Calu3 (cell line): ENCODE measurements around the gene ARL6IP5.

DNA sequence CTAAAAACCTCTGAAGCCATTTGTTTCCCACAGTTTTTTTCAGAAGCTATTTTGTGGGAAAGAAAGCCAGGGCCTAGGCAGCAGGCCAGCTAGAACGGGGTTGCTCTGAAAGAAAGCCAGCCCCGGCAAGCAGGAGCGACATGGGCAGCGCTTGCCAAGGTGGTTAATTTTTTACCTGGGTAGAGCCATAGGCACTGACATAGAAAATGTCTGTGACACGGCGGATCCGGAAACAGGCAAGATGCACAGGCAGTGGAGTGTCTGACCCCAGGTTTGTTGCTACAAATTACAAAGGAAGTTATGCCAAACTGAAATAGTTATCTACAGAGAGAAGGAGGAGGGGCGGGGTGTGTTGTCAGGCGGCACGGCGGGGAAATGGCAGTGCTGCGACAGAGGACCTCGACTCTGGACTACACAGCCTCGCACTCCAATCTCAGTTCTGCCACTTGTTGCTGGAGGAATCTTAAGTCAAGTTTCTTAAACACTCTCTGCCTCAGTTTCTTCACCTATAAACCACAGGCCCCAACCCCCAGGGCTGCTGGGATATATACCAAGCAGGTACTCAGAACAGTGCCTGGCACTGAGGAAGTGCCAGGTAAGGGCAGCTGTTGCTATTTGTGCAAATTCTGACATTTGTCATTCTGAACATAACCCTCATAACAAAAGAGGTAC is 84.3 kb downstream of the MAGI1 start:
- PRO-cap: bidirectional peak, plus-strand start at position 381 of the sequence, minus-strand start at position 102 of the sequence

DNA sequence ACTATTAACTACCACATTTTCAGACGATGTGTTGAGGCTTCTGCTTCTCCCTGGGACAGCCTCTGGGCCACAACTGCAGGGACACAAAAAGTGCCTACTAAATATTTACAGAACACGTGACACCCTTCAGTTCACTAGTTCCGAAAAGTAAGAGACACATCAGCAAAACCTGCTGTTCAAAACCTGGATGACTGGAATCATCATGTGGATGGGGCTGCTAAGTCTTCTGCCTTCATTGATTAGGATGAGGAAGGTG is 52.1 kb downstream of the LRIG1 start:
- PRO-cap: no peak

GRCh38 chr3:66461930-66462815 is 38.6 kb downstream of the LRIG1 start:
- PRO-cap: no peak

DNA sequence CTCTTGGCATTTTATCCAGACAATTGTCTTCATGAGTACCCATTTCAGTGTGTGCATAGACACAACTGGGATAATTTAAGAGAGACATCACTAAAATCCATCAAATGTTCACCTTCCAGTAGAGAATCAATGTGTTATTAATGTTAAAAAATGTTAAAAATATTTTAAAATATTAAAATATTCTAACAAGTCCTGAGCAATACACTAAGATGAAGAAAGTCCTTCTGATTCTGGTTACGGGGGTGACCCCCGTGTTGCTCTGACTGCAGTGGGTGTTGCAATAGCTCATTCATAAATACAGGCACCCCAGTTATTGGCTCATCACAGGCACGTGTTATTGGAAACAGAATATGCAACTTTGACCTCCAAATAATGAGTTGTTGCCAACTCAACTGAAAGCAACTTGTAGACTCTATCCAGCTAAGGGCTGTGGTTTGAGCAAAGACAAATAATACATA is 87.3 kb upstream of the LRIG1 start:
- PRO-cap: no peak

DNA sequence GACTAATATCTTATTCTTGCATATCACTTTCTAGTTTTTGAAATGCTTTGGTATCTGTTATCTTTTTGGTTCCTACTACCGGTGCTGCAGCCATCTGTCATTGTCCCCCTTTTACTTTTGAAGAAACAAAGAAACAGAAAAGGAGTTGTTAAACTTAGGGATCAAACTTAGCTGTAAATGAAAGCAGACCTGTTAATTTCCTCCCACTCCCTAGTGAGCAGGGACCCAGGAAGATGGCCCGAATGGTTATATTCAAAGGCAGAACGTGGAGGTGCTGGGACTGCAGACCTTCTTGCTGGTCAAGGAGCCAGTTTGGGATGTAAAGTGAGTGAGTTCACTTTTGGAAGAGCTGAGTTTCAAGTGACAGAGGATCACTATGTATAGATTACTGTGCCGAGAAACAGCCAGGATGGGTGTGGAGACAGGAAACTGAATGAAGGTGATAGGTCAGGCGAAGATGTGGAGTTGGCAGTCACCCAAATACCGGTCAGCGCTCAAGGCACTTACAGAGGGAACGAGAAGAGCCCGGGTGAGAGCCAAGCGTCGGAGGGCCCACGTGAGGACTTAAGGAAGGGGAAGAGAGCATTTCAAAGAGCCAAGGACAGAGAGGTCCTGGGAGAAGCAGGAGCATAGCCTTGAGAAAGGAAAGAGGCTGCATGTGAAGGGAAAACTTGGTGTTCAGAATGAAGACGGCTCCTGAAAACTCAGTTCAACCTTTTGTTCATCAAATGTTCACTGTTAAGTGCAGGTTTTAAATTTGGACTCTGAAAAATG is 20.2 kb downstream of the KBTBD8 start:
- PRO-cap: no peak

- PRO-cap: no peak
These were observed 178.3 kb downstream of the SUCLG2 start for GRCh38 chr3:67475964-67476658.

DNA sequence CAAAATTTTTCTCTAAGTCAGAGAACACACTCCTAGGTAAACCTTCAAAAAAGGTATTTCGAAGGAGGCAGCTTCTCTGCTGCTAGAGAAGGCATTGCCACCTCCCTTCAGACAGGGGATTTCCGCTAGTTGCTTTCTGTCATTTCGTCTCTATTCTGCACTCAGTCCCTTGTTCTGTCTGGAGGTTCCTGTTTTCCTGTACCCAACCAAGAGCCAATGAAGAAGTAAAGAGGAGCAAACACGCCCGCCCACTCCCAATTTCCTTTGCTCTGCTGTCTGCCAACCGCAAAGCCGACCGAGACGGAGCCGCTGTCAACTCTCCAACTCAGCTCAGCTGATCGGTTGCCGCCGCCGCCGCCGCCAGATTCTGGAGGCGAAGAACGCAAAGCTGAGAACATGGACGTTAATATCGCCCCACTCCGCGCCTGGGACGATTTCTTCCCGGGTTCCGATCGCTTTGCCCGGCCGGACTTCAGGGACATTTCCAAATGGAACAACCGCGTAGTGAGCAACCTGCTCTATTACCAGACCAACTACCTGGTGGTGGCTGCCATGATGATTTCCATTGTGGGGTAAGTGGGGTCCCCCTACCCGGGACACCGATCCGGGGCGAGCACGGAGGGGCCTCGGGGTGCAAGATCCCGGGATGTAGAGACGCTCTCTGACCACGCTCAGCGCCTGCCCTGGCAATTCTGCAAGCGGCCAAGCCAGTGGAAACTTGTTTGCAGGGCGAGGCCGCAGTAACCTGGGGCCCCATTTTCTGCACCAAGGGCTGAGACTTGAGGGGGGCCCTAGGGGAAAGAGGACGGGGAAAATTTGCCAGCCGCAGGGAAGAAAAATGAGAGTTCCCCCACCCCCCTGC is at the start of gene ARL6IP5:
Gene ARL6IP5 (plus strand): TSS at position 286 of the 862 bp plus-strand sequence.
- PRO-cap: bidirectional peak, plus-strand start at position 288 of the sequence, minus-strand start outside the sequence

DNA sequence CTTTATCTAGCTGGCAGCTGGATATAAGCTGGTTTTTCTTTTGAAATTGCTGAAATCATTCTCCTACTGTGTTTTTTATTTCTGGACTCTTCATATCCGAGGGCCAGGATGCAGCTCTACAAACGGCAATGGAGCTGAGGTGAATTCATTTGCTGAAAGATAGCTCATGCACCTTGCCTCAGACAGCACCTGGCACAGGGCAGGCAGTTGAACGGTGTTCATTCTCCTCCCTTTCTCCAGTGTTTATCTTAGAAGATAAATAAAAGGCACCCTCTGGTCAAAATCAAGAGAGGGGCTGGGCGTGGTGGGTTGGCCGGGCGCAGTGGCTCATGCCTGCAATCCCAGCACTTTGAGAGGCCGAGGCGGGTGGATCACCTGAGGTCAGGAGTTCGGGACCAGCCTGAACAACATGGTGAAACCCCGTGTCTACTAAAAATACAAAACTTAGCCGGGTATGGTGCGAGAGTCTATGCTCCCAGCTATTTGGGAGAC is 79.3 kb upstream of the LMOD3 start:
- PRO-cap: no peak

DNA sequence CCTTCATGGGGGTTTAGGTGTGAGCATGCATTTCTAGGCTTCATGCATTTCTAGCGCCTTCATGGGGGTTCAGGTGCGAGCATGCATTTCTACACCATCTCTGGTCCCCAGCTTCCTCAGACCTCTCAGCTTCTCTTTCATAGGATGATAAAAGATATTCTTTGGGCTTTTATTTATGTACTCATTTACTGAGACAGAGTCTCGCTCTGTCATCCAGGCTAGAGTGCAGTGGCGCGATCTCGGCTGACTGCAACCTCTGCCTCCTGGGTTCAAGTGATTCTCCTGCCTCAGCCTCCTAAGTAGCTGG is 115.1 kb upstream of the LMOD3 start:
- PRO-cap: no peak

DNA sequence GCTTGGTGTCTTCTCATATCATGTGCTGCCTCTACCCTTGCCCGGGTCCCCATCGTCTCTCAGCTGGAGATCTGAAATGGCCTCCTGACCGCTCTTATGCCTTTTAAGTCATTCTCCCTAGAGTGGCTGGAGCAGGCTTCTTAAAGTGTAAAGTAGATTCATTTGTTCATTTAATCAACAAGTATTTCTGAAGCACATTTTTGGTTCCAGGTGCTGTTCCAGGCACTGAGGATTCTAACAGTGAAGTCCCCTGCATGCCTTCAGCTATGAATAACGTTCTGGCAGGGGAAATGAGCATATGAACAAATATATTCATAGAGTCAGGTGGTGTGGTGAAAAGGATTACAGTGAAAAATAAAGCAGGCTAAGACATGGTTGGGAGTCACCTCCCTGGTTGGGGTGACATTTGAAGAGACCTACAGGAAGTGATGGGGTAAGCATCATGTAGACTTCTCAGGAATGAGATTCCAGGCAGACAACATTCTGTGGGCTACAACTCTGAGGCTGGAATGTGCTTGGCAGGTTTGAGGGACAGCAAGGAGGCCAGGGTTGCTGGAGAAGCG is 15.1 kb downstream of the FRMD4B start:
- PRO-cap: no peak

- PRO-cap: no peak
These were observed 1.5 kb downstream of the FRMD4B start for GRCh38 chr3:69384245-69384963.

DNA sequence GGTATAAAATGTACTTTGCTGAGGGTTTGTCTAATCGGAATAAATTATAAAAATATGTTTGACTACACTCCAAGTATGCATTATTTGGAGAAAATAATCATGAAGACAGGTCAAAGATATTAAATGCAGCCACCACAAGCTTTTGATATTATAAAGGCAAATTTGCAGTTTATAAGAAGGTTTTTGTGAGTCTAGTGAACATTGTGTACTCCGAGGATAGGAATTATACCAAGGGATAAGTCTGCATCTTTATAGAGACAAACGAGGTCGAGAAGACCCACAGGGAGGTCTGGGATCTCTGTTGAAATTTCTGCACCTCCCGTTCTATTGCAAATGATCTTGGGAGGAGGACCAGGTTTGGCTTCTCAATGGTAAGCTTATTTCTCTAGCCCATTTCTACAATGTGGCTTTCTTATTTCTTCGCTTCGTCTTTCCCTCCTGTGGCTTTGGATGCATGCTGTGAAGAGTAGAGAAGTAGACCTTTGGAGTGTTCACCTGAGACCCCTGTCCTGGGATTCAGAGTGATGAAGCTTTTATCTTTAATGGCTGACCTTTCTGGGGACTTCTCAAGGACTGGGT is 7.4 kb downstream of the MITF start:
- PRO-cap: no peak

DNA sequence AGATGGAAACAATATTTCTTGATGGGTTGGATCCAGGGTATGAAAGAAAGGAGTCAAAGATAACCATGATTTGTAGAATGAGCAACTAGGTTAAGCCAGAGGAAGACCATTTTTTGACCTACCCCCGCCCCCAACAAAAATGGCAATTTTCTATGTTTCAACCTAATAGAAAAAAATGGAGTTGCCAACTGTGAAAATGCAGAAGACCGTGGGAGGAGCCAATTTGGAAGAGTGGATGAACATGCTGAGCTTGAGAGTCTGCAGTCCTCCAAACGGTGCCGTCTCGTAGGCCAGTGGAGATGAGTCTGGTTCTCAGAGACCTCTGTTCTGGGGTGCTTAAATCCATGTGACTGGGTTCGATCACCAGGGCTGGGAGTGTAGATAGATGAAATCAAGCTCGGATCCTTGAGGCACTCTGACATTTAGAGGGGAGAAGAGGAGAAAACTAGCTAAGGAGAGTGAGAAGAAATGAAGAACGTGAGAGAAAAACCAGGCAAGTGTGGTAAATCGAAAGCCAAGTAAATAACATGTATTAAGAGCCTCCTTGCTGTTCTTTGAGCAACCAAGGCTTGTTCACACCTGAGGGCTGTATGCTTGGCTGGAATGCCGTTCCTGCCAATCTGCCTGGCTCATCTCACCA is 190.7 kb downstream of the MITF start:
- PRO-cap: no peak

DNA sequence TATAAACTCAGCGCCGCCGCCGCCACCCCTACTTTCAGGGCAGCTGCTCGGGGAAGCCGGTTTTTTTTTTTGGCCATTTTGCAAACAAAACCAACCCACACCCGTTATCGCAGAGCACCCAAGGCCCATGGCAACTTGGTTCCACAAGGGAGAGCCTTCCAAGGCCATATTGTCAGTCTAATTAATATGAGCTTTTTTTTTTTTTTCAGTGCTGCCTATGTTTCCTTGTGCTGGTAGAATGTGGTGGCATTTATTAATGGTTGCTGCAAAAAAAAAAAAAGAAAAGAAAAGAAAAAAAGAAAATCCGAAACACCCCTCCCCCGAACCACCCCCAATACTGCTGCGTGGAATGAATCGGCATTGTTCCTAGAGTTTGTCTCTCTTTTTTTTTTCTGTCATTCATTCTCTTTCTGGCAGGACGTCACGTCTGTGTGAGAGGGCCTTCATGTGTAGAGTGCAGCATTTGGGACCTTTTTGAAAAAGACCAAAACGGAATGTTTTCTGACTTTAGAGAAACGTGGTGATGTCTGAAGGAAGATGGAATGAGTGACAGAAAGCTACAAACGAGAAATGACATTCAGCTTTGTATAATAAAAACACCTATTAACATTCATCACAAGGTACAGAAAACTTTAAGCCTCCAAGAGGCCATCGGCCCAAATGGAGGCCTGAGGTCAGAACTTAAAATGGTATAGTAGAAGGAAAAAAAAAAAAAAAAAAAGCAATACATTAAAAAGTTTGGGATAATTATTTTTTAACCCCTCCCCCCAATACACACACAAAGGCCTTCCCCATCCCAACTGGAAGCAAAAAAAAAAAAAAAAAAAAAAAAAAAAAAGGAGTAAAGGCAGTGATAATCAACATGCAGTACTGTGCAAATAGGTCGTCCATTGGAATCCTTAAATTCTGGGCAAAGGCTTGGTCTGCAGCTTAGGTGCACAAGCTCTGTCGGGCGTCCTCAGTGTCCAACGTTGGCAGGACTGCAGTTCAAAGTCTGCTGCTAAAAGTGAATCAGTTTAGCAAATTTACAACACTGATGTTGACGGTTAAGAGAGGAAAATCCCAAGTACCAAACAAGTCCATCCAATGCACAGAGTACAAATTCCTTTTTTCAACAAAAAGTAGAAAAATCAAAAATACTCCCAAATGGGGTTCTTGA is 625.2 kb downstream of the FOXP1 start:
- PRO-cap: no peak

DNA sequence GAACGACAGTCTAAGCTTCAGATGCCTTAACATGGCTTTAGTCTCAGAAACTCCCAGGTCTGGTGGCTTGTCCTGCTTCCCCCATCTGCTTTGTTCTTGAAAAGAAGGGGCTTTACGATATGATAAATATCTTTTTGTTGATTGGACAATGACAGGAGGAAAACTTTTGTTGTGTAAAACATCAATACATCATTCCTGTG is 535.9 kb downstream of the FOXP1 start:
- PRO-cap: no peak

DNA sequence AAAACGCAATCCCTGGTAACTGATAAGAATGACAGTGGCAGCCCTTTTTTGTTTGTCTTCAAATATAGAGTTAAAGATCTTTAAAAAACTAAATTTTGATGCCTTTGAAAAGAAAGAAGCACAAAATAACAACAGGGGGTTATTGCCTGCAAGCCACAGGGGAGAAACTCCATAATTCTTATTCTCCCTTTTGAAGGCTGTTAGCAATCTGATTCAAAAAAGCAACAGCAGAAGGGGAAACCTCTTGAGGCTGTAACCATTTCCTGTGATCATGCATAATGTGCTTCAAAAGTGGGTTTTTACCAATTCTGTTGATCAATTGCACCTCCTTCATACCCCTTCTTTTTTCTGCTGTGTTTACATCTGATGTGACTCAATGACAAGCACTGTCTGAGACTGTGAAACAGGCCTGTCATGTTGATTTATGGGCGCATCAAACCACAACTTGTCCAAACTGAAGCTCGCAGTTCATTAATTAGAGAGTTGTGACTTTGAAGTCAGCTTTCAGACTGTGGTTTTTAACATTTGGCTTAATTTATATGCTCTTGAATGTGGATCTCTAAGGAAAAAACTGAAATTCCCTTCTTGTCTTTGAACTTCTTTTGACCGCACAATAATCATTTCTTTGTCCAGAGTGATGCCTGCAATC is 533.0 kb downstream of the FOXP1 start:
- PRO-cap: no peak

GRCh38 chr3:71065729-71065864 is 517.9 kb downstream of the FOXP1 start:
- PRO-cap: no peak

DNA sequence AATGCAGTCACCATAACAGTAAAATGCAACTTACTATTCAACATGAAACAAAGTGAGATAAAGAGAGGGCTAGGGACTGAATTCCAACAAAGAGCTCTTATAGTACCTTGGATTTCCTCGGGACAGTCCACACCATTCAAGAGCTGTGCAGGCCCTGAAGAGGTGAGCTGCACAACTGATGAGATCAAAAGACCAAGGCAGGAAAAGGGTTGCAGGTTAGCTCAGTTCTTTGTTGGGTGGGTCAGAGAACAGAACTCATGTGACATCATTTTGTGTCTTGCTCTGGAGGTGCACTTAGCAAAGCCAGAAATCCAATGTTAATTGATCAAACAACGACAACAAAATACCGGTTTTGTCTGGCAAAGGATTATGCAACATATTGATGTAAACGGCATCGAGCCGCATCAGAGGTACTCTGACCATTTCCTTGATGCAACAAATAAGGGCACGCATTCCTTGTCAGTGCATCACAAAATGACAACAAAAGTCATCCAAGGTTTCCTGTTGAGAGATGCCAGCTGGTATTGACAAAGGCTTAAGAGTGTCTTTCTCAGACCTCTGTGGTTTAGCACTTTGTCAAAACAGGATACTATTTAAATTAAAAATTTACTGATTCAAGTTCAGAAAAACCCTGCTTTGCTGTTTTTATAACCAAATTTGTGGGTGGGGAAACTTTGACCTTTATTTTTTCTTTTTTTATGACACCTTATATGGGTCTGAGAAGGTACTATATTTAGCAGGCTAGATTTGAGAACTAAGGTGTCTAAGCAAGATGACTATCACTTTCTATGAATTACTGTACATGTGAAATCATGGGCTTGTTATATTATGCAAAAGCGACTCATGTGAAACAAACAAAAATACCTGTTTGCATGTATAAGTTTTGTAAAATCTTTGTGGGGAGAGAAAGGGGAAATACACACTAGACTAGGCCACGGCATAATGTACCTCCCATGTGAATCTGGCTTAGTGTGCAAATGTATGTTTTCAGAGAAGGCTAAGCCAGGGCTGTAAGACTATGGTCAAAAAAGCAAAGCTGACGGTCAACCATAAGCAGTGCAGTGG is 496.2 kb downstream of the FOXP1 start:
- PRO-cap: no peak

GRCh38 chr3:71119977-71120554 is 463.5 kb downstream of the FOXP1 start:
- PRO-cap: no peak

DNA sequence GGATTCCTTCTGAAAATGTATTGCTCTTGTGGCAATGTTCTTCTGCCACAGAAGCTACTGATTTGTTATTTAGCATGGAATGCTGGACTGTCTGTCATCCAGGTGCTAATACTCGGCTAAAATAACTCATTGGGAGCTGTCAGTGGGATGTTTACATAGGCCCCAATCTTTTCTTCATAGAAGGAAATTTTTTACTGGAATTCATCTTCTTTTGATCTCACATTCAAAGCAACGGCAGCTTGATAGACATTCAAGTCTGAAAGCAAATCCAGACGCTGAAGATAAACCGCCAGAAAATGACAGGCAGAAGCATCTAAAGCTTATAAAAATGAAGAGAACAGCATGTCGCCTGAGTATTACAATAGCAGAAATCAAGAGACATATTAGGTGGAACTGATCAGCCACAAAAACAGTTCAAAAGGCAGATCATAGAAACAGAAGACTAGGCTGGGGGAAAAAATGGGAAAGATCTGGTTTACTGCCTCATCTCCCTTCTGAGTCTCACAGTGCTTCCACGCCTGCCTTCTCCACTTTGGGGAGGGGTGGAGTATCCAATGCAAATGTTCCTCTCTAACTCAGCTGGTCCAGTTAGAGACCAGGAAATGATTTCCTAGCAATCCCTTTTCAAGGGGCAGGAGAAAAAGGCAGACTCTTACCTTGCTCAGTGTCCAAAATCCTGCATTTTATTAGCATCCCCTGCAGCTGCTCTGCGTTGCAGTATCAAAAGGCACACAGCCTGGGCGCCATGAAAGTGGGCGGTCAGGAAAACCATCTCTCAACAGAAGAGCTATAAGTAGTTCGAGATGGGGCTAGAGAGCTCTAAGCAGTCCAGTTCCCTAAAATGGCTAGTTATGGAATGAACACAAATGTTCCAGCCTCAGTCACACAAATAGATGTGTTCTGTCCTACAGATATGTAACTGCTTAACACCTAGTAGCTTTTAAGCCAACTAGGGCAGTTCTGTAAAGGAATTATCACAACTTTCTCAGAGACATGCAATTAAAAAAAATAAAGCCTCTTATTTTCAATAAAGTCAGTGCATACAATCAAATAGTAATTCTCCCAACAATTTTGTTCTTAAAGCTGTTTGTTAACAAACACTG is 451.7 kb downstream of the FOXP1 start:
- PRO-cap: unidirectional peak, plus-strand start at position 616 of the sequence